Diencephalon (tissue), 2 donors: Measurements from ENCODE around the genes OSGEPL1 and HIBCH.

GRCh38 chr2:187575261-187575932 lies 21.2 kb upstream of the TFPI start:
- RAMPAGE, long total RNA = no peak

- RAMPAGE, long total RNA = no peak
Observed at GRCh38 chr2:188298701-188299669, 7.3 kb downstream of the GULP1 start.

GRCh38 chr2:188971281-188971766 lies 2.8 kb upstream of the COL3A1 start:
- RAMPAGE, long total RNA = no peak

DNA sequence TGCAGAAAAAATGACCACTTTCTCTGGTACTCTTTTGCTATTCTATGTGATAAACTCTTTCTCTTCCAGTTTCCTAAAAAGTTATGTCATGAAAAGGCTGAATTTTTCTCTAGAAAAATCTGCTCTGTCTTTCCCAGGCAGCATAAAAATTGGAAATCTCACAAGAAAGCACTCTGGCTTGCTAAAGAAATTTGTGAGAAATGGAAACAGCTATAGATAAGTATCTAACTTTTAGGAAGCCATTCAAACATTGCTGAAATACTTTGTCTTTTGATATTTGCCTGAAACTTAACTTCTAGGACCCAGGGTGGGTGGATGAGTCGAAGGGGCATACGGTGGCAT lies 653 bp upstream of the COL3A1 start:
- RAMPAGE, long total RNA = no peak

- RAMPAGE, long total RNA = no peak
Observed at GRCh38 chr2:188986881-188987249, 12.7 kb downstream of the COL3A1 start.

DNA sequence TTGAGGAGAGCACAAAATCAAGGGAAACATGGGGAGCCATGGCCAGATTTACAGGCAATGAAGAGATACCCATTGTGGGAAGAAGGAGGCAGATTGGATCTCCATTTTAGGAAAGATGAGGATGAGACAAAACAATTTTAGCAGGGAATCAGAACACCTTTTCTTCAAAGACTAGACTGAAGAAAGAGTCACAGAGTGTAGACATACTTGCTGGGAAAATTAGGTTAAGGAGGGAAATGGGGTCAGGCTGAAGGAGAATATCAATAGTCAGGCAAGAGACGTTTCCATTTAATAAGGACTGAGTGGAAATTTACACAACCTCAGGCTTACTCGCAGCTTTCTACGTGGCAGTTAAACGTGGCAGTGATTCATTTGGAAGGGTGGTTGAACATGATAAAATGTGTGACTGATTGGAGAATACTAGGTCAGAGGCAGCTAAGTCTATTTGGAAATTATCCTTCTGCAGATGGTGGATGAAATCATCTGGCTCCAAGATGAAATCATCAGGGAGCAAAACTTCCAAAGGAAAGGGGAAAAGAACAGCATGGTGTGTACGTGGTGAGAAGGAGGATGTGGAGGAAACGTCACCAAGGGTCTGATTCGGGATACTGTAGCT lies 47.7 kb downstream of the COL3A1 start:
- RAMPAGE, long total RNA = no peak

DNA sequence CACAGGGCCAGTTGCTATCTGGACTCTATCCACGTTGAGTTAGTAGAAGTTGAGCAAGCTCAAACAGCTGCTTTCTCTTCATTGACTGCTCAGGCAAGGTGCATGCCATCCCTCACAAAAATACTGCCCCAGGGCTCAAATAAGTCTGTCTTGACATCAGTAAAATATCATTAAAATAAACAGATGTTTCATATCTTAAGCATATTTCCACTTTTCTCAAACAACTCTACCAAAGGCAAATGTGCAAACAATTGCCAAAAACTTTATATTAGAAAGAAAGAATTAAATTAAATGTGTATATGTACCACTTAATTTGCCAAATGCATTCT lies 14.7 kb downstream of the COL5A2 start:
- RAMPAGE, long total RNA = no peak

GRCh38 chr2:189483486-189483969 lies 42.3 kb downstream of the WDR75 start:
- RAMPAGE, long total RNA = no peak

DNA sequence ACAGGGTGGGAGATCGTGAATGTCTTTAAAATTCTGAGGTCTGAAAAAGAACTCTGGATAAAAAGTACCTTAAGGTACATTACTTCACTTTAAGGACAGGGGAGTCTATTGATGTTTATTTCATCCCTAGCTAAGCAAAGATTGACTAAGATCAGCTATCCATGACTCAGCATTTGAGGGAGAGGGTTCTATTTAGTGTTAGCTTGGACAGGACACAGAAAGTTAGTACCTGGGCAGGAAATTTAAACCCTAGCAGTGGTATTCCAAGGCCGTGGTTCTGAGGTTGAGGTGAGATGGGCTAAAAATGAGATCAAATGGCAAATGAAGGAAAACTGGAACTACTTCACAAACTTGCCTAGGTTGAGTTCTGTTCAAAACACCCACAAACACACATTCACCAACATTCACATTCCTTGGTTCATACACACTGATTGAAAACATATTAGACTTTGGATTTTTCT lies 31.5 kb downstream of the SLC40A1 start:
- RAMPAGE, long total RNA = no peak

- RAMPAGE, long total RNA = no peak
Observed at GRCh38 chr2:189712656-189713272, 38.3 kb downstream of the ANKAR start.

DNA sequence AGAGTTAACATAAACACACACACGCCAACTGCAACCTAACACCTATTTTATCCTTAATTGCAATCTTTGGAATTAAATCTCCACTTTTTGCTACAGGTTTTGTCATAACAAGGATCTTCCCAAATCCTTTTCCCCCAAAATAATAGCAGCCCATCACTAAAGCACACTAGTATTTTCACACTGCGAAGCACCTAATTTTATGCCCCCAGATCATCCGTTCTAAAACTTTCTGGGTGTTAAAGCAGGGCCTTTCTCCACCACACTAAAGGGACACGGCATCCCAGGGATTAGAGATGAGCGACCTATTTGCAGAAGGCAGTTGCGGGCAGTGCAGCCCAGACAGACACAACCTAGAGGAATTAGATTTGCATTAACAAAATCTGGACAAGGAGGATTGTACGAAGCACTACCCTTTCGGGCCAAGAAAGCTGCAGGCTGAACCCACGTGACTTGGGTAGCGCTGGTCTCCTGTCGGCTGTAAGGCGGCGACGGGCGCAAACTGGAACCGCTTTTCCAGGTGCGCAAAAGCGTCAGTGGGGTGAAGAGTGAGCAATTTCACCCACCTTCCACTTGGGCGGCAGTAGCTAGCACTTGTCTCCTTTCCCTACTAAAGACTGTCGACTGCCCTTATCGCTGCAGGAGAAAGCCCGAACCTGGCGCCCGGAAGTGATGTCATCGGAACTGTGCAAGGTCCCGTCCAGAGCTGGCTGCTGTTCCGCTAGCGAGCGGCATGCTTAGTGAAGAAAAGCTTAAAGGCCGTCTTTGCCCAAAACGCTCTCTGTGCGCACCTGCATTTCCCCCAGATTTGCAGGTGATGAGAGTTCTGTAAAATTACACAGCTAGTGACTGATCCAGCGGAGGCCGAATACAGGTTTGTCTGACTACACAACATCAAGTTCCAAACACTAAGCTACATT lies at the start of gene OSGEPL1:
Gene OSGEPL1 (minus strand): TSS at position 671 of the 917 bp plus-strand sequence.
- RAMPAGE, long total RNA = start-site peak on the minus strand centred at position 642 of the sequence, 27 bp wide, 31 and 47 reads in 2 replicates

DNA sequence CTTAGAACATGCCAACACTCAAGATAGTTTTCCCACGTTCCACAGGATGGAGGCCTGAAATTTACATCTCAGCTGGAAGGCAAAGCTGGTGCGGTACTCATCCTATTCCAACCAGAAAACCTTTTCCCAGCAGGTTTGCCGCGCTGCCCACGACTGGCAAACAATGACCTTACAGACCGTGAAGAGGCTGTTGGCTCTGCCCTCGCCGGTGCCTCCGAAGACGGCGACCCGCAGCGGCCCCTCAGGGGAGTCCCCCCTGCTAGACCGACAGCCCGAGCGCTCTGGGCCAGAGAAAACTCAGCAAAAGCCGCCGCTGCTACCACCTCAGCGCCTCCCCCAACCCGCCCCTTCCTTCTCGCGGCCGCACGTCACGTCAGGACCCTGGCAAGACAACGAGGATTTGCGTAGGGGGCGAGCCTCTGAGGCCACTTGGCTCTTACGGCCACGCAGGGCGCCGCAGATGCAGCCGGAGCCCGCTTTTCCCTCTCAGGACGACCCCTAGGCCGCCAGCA lies 381 bp downstream of the ORMDL1 start:
- RAMPAGE, long total RNA = start-site peak on the minus strand centred at position 322 of the sequence, 84 bp wide, 204 and 79 reads in 2 replicates

DNA sequence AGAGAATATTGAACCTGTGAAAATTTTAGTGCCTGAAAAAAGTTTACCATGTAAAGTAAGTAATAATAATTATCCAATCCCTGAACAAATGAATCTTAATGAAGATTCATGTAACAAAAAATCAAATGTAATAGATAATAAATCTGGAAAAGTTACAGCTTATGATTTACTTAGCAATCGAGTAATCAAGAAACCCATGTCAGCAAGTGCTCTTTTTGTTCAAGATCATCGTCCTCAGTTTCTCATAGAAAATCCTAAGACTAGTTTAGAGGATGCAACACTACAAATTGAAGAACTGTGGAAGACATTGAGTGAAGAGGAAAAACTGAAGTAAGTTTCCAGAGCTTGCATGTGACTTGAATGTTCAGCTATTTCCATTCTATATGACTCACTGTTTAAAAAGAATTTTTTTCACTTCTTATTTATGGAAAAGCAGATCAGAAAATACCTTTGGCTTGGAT lies 70.6 kb downstream of the PMS1 start:
- RAMPAGE, long total RNA = no peak

GRCh38 chr2:190318886-190320202 lies at the start of gene HIBCH:
TSS of gene HIBCH (minus strand) at chr2:190319826.
- RAMPAGE, long total RNA = no peak

DNA sequence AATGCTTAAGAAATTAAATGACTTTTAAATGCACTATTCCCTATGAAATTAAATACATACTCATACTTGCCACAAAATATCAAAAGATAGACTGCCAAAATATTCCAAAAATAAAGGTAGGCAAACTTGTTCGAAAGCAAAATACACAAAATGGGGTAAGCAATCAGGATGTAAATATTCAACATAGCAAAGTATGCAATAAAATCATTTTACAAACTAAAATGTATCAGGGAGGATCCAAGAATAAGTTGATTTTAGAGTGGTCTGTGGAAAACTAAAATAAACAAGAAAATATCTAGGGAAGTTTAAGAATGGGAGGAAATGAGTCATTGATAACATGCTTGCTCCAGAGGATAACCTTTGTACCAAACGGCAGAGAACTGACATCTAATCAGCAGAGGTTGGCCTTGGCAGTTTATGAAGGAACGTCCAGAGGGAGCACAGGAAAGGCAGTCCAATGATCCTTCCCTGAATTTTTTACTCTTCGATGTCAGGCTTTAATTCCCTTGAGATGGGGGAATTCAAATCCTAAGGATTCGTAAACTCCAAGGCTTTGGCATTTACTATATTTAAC lies 9.0 kb upstream of the INPP1 start:
- RAMPAGE, long total RNA = no peak

GRCh38 chr2:190504905-190505335 lies 29.6 kb downstream of the NEMP2 start:
- RAMPAGE, long total RNA = no peak

GRCh38 chr2:190648550-190649021 lies 297 bp upstream of the NAB1 start:
- RAMPAGE, long total RNA = no peak

DNA sequence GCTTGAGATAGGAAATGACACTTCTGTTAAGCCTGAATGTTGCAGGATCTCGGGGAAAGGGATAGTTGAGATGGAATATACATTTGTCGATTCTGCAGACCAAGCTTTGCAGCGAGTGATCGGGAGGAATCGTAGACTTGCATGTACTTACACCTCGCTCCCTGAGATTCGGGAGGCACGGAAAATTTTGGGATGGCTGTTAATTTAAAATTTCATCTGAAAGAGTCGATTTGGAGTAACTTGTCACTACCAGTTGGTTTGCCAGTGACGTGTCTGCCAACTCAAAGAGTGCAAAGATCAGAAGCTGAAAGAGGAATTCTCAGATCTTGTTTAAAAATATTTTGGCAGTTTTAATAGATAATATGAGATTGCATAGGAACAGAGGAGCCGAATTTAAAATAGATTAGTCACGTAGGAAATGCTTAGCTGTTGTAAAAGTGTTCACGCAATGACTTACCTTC lies 1.2 kb downstream of the NAB1 start:
- RAMPAGE, long total RNA = no peak

DNA sequence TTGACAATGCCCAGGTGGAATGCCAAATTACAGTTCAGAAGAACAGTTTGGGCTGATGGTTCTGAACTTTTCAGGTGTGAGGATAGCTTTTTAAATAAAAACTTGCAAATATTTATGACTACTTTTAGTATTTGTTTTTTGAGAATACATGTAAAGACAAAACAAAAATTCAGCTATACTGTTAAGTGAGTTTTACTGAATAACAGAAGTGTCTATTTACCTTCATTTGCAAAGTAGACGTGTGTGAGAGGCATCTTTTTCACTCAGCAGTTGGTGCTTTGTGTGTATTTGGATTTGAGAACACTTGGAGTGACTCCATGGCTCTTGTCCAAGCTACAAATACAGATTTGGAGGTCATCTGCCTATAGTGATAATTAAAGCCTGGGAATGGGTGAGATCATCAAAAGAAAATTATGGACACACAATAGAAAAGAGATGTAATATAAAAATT lies 6.1 kb downstream of the NAB1 start:
- RAMPAGE, long total RNA = no peak

- RAMPAGE, long total RNA = no peak
Observed at GRCh38 chr2:190659303-190659851, 10.5 kb downstream of the NAB1 start.